ENCODE results near the gene ACTL8.

GRCh38 chr1:17216252-17216584 is 11.3 kb downstream of the PADI1 start:
- RRBS, result no CpG with 5 or more reads among the region's 3 CpGs

- RRBS, result no CpG with 5 or more reads among the region's 25 CpGs
Observed at GRCh38 chr1:17412678-17413724, 26.5 kb downstream of the RCC2 start.

GRCh38 chr1:17423439-17424357 is 15.8 kb downstream of the RCC2 start:
- RRBS, result no CpG with 5 or more reads among the region's 28 CpGs

DNA sequence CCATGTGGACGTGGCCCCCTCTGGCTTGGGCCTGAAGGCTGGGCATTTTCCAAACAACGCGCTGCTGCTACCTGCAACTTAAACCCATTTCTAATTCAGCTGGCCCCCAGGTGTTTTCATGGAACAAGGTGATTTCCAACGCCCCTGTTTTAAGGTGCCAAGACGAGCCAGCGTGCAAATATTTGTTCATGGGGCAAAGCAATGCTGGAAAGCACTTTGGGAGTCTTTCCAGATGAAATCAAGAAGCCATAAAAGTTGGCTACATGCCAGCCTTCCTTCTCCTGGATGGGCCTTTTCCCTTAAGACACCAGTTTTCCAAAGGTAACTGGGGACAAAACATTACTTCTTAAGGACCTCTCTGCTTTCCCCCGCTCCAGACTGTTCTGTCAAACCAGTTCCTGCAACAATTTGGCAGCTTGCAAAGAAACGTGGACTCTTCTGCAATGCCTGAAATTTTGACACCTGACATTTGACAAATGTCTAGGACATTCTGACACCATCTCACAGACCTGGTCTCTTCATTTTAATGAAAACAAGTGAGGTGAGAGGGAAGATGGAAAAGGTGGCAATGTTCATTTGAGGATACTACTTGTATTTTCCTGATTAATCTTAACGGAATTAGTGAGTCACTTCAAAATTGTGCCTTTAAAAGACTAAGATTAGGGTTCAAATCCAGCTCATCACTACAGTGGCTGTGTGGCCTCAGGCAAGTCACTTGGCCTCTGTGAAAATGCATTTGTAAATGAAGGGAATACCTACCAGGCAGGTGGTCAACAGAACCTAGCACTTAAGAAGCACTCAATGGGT is 11.0 kb downstream of the RCC2 start:
- RRBS, result no CpG with 5 or more reads among the region's 9 CpGs

DNA sequence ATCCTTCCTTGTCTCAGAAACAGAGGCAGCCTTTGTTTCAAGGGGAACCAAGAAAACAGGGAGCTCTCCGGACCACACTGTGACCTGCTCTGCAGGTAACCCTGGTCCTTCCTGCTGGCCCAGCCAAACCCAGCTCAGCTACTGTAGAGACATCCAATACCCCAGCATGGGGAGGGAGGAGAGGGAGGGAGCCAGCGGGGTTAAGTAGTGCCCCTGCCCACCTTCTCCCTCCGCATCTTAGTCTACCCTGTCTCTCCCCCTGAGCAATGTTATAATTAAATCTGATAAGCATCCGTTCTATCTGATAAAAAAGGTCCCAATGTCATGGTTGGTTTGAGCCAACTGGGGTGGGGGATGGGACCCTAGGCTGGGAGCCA is 14.5 kb upstream of the ARHGEF10L start:
- RRBS, result no CpG with 5 or more reads among the region's 4 CpGs

DNA sequence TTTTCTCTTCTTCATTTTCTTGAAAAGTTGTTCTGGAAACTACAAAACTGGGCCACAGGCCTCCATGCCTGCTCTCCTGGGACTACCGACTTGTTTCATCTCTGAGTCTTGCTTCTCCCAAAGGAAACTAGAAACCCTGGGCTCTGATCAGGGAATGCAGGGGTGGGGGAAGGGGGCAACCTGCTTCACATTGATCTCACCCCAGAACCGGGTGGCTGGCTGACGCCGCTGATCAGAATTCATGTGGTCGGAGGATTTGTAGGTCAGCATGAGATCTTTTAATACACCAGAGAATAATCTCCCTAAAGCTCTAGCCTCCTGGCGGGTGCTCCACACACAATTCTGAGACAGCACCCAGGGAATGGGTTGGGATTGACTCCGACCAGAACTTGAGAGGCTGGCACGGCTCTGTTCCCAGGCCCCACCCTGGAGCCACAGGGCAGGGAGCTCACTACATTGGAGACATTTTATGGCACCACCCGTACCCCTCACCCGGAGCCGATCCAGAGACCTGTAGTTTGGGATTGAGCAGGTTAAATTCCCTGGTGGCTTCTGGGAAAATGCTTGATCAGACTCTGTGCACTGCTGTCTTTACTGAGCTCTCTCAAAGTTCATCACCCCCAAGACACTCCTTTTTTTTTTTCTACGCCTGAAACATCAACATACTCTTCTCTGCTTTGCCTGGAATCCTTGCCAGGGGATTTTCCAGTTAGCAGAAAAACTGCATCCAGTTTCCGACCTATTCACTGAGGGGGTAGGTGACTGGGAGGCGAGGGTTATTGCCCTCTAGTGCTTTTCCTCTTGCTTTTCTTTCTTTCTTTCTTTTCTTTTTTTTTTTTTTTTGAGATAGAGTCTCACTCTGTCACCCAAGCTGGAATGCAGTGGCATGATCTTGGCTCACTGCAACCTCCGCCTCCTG is 12.2 kb upstream of the ARHGEF10L start:
- RRBS, result no CpG with 5 or more reads among the region's 15 CpGs

DNA sequence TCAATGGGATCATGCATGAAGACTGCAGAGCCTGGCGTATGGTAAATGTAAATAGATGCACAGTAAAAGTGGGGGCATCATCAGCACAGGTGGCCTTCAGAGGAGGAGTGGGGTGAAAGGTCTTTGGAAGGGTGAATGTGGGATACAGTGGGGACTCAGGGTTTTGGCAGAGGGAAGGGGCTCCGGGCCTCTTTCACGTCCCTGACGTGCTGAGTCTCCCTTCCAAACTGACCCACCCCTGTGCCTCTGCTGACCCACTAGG is 8.5 kb upstream of the ARHGEF10L start:
- RRBS, result no CpG with 5 or more reads among the region's 4 CpGs

- RRBS, result no CpG with 5 or more reads among the region's 9 CpGs
Observed at GRCh38 chr1:17563643-17564432, 24.3 kb downstream of the ARHGEF10L start.

- RRBS, result 94% methylated on average over 4 of the region's 22 CpGs
Observed at GRCh38 chr1:17634169-17635137, 95.0 kb downstream of the ARHGEF10L start.

GRCh38 chr1:17688068-17688733 is 66.9 kb upstream of the ACTL8 start:
- RRBS, result no CpG with 5 or more reads among the region's 9 CpGs

DNA sequence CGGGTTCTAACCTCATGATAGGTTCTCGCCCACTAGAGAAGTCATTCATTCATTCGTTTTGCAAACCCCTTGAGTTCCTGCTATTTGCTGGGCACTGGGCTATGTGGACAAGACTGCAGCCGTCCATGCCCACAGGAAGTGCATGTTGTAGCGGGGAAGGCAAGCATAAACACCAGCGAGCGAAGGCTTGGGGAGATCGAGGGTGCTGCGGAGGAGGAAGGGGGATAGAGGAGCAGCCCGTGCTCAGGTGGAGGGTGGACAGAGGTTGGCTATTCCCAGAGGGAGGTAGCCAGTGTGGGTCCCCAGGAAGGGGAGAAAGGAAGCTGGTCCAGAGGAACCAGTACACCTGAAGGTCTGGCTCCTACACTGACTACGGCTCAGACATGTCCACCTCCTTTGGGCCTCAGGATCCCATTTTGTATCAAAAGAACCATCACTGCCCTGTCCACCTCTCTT is 56.4 kb upstream of the ACTL8 start:
- RRBS, result 77% methylated on average over 1 of the region's 11 CpGs

DNA sequence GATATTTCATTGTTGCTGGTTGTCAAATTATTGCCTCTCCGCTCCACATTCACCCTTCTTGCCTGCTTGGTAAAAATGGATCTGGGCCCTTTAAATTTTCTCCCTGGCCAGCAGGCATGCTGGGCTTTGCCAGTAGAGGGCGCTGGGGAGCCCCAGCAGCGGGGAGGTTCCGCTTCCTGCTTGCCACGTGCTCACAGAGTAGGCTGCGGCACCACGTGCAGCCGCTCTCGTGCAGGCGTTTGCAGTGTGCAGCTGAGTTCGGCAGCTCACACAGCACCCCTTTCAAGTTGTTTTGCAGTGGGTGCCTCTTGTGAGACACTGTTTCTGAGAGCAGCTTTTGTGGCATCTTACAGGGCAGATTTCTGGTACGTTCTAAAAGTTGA is at the start of gene ACTL8:
TSS of gene ACTL8 (plus strand) at position 194 of the 383 bp plus-strand sequence.
- RRBS, result no CpG with 5 or more reads among the region's 12 CpGs

GRCh38 chr1:17790260-17790812 is 35.2 kb downstream of the ACTL8 start:
- RRBS, result no CpG with 5 or more reads among the region's 3 CpGs

- RRBS, result no CpG with 5 or more reads among the region's 31 CpGs
Observed at GRCh38 chr1:18110987-18111530, 3.5 kb downstream of the IGSF21 start.

GRCh38 chr1:18462993-18463670 is 17.6 kb upstream of the KLHDC7A start:
- RRBS, result no CpG with 5 or more reads among the region's 16 CpGs

DNA sequence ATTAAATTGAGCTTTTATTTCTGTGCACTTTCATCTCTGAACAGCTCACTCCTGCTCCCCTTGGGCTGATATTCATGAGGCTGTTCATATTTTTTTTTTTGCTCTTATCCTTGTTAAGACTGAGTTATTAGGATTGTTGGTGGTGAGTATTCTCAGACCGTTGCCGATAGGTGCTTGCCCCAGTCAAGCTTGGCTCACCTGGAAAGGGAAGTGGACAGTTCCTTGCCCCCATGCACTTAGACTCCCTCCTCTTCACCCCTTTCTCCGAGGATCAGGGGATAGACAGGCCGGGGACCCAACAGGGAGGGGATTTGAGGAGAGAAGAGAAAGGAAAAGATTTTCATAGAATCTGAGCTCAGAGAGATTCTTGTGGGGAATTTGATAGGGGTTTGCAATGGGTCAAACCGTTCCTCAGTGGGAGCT is 8.7 kb downstream of the PAX7 start:
- RRBS, result no CpG with 5 or more reads among the region's 5 CpGs

GRCh38 chr1:18733557-18733941 is 102.9 kb downstream of the PAX7 start:
- RRBS, result no CpG with 5 or more reads among the region's 3 CpGs

DNA sequence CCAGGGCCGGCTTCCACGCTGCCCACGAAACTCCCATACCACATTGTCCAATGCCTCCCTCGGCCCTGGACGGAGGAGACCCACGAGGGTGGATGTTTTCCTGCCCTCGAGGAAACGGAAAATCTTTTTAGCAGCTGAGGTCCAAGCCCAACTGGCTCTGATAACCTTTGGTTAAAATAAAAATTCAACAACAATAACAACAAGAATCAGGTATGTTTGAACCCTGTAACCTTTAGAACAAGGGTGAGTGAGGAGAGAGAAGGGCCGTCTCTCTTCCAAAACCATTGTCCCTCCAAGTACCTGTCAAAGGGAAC is 4.0 kb upstream of the ALDH4A1 start:
- RRBS, result no CpG with 5 or more reads among the region's 9 CpGs

DNA sequence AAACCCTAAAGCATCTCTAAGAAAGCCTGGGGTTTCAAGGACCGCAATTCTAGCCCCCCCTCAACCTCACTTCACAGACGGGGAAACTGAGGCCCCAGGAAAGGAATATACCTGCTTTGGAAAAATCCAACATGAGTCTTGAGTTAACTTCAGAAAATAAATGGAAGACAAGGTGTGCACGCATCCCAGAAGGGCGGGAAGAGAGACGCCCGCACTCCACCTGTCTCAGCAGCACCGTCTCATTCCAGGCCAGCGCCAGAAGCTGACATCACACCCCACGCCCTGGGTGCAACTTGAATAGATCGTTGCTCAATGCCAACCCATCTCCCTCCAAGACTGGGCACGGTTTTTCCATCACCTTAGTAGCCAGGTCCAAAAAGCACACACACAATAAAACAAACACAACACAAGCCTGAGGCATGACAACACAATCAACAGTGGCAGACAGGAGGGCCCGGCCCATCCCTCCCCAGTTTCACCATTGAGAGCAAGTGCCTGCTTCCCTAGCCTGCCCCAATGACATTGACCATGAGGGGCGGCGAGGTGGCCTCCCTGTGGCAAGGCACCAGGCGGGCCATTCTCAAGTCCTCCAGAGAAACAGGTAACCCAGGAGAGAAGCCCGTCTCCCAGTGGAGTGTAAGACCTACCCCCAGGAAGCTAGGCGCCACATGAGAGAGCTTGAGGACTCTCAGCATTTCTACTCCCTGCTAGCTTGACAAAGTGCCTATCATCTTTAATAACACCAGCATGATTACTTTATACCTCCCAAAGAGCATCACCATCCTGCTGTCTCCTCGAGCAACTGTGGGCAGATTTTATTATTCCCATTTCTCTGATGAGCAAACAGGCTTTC is 2.7 kb downstream of the IFFO2 start:
- RRBS, result no CpG with 5 or more reads among the region's 18 CpGs

- RRBS, result no CpG with 5 or more reads among the region's 29 CpGs
Observed at GRCh38 chr1:19010348-19011645, 54.3 kb upstream of the IFFO2 start.